ENCODE data around the genes FGFR1OP2 and REP15.

DNA sequence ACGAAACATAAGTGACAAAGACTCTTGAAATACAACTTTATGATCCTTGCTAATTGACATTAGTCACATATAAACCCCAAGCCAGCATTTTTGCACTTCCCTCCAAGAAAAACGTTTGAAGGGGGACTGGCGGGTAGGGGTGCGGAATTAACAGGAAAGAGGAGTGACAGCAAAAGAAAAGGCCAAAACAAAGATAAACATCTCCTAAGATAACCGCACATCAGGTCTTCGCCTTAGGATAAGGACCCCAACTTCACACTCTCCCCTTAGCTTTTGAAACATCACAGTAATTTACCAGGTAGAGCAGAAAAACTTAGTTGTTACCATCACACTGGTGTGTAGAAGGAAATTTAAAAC, 664 bp downstream of the INTS13 start:
- PRO-cap, 2 experiments, result no peak in any of the 2 experiments
- RAMPAGE, long total RNA, 4 experiments, result no peak in any of the 4 experiments

GRCh38 chr12:26937868-26938825, at the start of gene FGFR1OP2:
Gene FGFR1OP2 (plus strand): TSS chr12:26938470.
- PRO-cap, 2 experiments, result peak in 2 of 2 experiments; most common plus-strand start chr12:26938092 (in 1); most common minus-strand start chr12:26937972 (in 2)
- RAMPAGE, long total RNA, 4 experiments, result start-site peak on the plus strand in 4 of 4 experiments, at chr12:26938403-26938585 at its widest, 235 to 2,707 reads per replicate; start-site peak on the minus strand in 2 of 4 experiments, at chr12:26937935-26938024 at its widest, 20 to 128 reads per replicate

- PRO-cap, 2 experiments, result no peak in any of the 2 experiments
- RAMPAGE, long total RNA, 4 experiments, result no peak in any of the 4 experiments
Measured at GRCh38 chr12:27013496-27013848, 712 bp downstream of the TM7SF3 start.

GRCh38 chr12:27213311-27213756, 30.8 kb upstream of the STK38L start:
- PRO-cap, 2 experiments, result no peak in any of the 2 experiments
- RAMPAGE, long total RNA, 4 experiments, result no peak in any of the 4 experiments

- PRO-cap, 2 experiments, result no peak in any of the 2 experiments
- RAMPAGE, long total RNA, 4 experiments, result no peak in any of the 4 experiments
Measured at GRCh38 chr12:27214102-27214863, 29.8 kb upstream of the STK38L start.

DNA sequence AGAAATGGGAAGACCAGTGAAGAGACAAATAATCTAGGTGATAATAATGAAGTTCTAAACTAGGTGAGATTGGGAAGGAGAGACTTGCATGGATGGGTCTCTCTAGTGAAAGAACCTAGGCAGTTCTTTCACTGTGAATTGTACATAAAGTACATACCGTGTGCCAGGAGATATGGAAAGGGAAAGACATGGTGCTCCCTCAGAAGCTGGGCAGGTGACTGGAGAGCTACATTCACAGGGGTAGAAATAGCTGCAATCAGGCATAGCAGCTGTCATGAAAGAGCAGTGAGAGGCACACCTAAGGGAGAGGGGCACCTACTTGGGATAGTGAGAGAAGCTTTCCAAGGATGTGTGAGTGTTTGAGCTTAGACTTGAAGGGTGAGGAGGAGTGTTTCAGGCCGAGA, 9.3 kb downstream of the STK38L start:
- PRO-cap, 2 experiments, result no peak in any of the 2 experiments
- RAMPAGE, long total RNA, 4 experiments, result start-site peak on the plus strand in 1 of 4 experiments, centred at position 211 of the sequence, 12 reads per replicate

- PRO-cap, 2 experiments, result no peak in any of the 2 experiments
- RAMPAGE, long total RNA, 4 experiments, result no peak in any of the 4 experiments
Measured at GRCh38 chr12:27331719-27332277, 838 bp upstream of the BMAL2 start.

GRCh38 chr12:27515601-27516026, 8.4 kb upstream of the PPFIBP1 start:
- PRO-cap, 2 experiments, result no peak in any of the 2 experiments
- RAMPAGE, long total RNA, 4 experiments, result no peak in any of the 4 experiments

GRCh38 chr12:27549602-27550236, 25.7 kb downstream of the PPFIBP1 start:
- PRO-cap, 2 experiments, result no peak in any of the 2 experiments
- RAMPAGE, long total RNA, 4 experiments, result no peak in any of the 4 experiments

GRCh38 chr12:27556470-27556901, 32.5 kb downstream of the PPFIBP1 start:
- PRO-cap, 2 experiments, result peak in 1 of 2 experiments; most common plus-strand start chr12:27556709 (in 1); most common minus-strand start chr12:27556647 (in 1)
- RAMPAGE, long total RNA, 4 experiments, result no peak in any of the 4 experiments

- PRO-cap, 2 experiments, result no peak in any of the 2 experiments
- RAMPAGE, long total RNA, 4 experiments, result no peak in any of the 4 experiments
Measured at GRCh38 chr12:27561314-27561900, 37.4 kb downstream of the PPFIBP1 start.

GRCh38 chr12:27595121-27595684, 71.2 kb downstream of the PPFIBP1 start:
- PRO-cap, 2 experiments, result no peak in any of the 2 experiments
- RAMPAGE, long total RNA, 4 experiments, result no peak in any of the 4 experiments

DNA sequence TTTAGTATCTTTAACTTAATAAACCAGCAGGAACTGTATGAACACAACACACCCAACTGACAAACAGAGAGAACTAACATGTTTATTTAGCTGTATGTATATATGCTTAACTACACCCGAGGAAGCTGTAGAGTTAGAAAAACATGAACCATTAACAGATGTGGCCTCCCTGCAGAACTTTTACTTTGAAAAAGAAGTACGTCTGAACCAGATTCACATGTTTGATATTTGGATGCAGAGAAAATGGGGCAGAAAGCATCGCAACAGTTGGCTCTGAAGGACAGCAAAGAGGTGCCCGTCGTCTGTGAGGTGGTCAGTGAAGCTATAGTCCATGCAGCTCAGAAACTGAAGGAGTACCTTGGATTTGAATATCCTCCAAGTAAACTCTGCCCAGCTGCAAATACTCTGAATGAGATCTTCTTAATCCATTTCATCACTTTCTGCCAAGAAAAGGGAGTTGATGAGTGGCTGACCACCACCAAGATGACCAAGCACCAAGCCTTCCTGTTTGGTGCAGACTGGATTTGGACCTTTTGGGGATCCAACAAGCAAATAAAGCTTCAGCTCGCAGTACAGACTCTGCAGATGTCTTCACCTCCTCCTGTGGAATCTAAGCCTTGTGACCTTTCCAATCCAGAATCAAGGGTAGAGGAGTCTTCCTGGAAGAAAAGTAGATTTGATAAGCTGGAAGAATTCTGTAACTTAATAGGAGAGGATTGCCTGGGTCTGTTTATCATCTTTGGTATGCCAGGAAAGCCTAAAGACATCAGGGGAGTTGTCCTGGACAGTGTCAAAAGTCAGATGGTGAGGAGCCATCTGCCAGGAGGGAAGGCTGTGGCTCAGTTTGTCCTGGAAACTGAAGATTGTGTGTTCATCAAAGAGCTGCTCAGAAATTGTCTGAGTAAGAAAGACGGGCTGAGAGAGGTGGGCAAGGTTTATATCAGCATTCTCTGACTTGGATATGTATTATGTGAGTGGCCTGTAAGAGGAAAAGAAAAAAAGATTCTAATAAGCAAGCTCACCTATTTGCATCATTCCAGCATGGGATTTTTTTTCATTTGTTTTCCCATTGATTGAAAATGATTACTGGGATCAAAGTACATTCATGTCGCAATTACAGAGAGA, at the start of gene REP15:
Gene REP15, plus strand, starts transcription at position 128 of the 1,125 bp plus-strand sequence.
- PRO-cap, 2 experiments, result no peak in any of the 2 experiments
- RAMPAGE, long total RNA, 4 experiments, result no peak in any of the 4 experiments

DNA sequence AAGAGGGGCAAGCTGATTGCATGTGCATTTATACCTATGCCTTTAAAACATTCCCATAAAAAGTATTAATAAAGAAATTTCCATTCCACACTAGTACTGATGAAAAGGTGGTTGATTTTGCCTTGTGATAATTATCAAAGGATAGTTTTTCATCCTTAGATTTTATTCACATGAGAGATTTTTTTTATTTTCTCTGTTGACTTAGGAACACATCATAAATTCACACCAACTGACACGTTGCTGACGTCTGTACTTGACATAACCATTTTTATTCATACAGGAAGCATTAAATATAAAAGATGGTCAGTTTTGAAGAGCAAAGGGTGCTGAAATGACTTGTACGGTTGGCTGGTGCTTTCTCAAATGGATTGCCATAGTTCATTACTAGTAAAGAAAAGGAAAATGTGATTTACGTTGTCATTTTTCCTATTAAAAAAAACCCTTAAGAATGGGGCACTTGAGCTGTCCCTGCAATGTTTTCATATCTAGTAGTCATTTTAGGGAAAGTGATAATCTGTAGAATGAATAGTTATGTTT, 22.3 kb upstream of the MANSC4 start:
- PRO-cap, 2 experiments, result no peak in any of the 2 experiments
- RAMPAGE, long total RNA, 4 experiments, result no peak in any of the 4 experiments

DNA sequence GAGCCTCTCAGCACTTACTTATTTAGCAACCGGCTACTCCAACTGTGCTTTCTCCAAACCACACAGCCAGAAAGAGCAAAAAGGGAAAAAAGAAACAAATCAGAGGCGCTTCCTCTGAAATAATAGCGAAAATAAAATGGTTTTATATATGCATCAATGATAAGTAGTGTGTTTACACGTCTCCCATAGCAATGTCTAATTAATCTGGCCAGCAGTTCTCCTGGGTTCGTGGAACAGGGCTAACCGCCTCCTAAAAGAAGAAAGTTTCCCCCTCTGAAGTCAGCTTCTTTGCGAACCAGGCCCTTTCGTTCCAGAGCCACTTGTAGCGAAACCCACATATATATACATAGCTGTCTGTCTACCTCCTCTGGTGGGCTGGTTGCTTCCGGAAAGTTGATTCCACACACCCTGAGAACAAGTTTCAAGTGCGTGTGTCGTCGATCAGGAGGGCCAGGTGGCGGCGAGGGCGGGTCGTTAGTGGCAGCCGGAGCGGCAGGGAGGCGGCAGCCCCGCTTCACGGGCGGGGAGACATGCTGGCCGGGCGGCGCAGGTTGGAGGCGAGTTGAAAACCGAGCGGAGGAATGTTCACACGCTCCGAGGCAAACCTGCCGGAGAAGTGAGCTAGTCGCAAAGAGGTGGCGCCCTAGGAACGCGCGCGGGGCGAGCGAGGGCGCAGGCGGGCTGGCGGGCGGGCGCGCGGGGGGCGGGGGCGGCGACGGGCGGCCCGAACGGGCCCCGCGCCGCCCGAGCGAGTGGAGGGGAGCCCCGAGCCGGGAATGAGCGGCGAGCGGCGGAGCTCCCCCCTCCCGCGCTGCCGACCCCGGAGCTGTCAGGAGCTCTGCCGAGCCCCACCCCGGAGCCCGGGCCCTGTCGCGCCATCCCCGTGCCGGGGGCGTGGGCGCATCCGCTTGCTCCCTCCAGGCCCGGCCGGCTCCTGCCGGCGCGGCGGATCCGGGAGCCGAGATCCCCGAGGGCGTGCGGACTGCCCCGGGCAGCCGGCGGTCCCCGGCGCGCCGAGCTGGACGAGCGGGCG, 2.6 kb downstream of the PTHLH start:
- PRO-cap, 2 experiments, result peak in 1 of 2 experiments; most common plus-strand start position 477 of the sequence (in 1); most common minus-strand start position 607 of the sequence (in 1)
- RAMPAGE, long total RNA, 4 experiments, result no peak in any of the 4 experiments

GRCh38 chr12:28249309-28249923, 59.2 kb downstream of the CCDC91 start:
- PRO-cap, 2 experiments, result no peak in any of the 2 experiments
- RAMPAGE, long total RNA, 4 experiments, result no peak in any of the 4 experiments

DNA sequence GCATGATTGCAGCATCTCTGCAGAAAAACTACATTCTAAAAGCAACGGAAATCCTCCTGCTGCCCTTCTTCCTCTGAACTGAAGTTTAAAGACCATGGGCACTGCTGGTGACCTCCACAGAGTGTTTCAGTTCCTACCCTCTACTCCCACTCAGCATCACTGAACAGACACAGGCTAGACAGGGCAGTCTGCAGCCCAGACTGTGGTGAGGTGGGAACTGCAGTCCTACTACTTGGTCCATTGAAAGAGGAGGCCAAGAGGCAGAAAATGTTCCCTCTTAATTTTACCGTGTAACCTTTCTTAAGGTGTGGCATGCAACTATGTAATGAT, 59.1 kb downstream of the FAR2 start:
- PRO-cap, 2 experiments, result no peak in any of the 2 experiments
- RAMPAGE, long total RNA, 4 experiments, result no peak in any of the 4 experiments

DNA sequence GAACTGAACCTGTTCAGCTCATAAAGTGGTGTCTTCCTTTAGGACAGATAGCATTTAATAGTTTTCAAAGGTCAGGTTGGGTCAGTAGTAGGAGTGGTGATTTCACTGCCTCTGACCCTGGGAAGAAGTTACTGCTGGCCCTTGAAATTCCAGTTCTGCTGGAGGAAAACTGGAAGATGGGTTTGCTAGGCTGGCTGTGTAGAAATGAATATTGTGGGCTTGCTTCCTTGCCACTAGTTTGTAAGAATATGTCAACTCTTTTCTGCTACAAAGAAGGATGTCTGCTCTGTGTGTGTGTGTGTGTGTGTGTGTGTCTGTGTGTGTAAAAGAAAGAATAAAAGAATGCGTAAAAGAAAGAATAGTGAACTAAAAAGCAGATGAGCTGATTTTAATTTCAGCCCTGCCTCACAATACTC, 60.3 kb downstream of the FAR2 start:
- PRO-cap, 2 experiments, result no peak in any of the 2 experiments
- RAMPAGE, long total RNA, 4 experiments, result no peak in any of the 4 experiments

DNA sequence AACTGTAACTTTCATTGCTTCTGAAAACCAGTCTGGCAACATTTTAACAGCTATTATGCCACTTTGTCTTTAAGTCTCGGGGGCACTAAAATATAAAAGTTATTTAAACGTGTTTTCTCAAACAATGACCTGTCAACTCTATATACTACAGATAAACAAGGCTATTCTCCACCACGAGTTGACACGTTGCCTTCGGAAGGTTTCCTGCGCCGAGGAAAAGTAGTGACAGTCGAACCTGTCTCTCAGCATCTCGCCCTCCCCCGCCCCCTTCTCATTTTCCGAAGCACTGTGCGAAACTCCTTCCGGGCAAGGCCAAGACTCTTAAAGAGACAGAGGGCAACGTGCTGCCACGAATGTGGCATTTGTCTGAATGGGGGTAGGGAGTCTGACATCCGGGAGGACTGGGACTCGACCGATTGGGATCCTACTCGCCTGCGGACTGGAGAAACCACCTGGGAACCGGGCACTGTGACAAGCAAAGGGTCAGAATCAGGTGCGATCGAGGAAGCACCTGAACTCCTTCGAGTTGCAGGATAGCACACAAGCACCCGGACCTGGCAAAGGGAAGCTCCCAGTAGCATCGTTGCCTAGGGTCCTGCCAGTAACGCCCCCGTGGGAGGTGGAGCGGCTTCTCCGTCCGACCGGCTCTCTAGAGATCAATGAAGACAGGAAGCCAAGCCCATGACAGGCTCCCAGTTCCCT, 481 bp downstream of the ERGIC2 start:
- PRO-cap, 2 experiments, result peak in 1 of 2 experiments; most common plus-strand start position 383 of the sequence (in 1); most common minus-strand start position 273 of the sequence (in 1)
- RAMPAGE, long total RNA, 4 experiments, result no peak in any of the 4 experiments

- PRO-cap, 2 experiments, result no peak in any of the 2 experiments
- RAMPAGE, long total RNA, 4 experiments, result no peak in any of the 4 experiments
Measured at GRCh38 chr12:29505087-29505950, 7.8 kb upstream of the OVCH1 start.